Body of pancreas (tissue), 2 donors: ENCODE results near the gene CTNNBL1.

DNA sequence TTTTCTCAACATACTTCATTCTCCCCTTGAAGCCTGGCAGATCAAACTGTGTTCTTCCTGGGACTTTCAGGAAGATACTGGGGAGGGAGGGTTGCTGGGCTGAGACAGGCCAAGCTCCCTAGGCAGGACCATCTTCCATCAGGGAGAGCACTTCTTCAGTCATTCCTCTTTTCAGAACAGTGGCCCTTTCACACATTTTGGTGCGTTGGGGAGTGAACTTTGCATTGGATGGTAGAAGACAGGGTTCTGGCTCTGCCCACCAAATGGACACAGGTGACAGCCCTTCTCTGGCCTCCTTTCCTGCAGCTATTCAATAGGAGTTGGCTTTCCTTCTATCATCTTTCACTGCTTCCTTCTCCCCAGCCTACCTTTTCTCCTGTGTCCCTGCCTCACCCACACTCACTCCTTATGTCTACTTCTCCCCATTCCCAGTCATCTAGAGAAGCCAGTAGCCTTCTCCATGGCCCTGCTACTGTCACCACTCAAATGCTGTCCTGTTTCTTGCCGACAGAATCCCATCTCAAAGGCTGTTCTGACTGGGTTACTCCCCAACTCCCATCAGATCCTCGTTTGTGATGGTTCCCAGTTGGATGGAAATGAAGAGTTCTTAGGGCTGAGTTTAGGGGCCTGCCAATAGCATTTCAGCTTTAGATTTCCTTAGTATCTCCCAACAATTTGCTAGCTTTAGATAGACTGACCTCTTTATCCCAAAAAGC lies 6.6 kb upstream of the NNAT start:
- PRO-cap, result no peak
- RAMPAGE, long total RNA, 2 experiments, result no peak in any of the 2 experiments

- PRO-cap, result bidirectional peak, plus-strand start at chr20:37694037, minus-strand start at chr20:37693810
- RAMPAGE, long total RNA, 2 experiments, result start-site peak on the plus strand in 2 of 2 experiments, at chr20:37694047-37694104 at its widest, 685 to 691 reads per replicate
Measured at GRCh38 chr20:37693709-37694297, at the start of gene CTNNBL1. Gene CTNNBL1 (plus strand): TSS chr20:37694030.

DNA sequence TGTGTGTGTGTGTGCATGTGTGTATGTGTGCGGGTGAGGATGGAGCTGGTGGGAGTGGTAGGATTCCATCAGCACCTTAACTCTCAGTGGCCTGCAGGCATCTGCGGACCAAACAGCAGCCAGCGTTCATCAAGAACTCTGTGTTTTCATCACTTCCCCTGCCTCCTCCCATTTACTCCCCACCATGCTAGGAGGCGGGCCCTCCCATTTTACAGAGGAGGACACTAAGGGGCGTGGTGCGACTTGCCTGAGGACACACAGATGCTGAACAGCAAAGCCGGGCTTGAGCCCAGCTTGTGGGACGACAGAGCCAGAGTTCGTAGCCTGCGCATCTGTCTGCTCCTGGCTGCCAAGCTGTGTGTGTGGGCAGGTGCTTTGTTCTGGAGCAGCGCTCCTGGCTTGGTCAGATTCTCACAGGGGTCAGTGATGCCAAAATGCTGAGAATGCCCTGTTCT lies 9.0 kb downstream of the VSTM2L start:
- PRO-cap, result no peak
- RAMPAGE, long total RNA, 2 experiments, result no peak in any of the 2 experiments

DNA sequence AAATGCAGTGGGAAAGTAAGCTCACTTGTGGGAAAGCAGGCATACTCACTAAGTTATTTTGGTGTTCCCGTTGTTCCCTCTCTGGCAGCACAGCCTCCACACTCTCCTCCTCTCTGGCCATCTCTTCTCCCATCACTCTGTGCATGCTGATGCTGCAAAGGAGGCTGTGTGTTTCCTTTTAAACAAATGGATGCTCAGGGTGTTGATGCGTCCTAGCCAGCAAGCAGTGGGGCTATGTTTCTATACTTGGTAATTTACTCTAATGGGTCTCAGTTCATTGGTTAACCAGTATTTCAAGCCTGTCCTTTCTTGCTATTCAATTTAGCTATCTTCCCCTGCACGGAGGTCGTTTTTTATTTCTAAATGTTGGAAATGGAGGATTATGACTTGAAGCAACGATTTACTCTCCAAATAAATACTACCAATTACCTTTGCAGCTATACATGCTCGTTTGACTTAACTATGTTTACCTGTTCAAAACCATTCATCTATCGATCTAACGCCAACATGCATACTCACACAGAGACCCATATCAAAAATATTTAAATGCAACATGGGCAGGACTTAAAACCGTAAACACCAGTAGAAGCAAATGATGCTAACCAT lies 44.4 kb downstream of the TTI1 start:
- PRO-cap, result no peak
- RAMPAGE, long total RNA, 2 experiments, result start-site peak on the minus strand in 1 of 2 experiments, centred at position 248 of the sequence, 5 reads per replicate

GRCh38 chr20:38059296-38059586 lies 25.7 kb downstream of the RPRD1B start:
- PRO-cap, result no peak
- RAMPAGE, long total RNA, 2 experiments, result no peak in any of the 2 experiments

GRCh38 chr20:38069249-38069847 lies 35.8 kb downstream of the RPRD1B start:
- PRO-cap, result no peak
- RAMPAGE, long total RNA, 2 experiments, result no peak in any of the 2 experiments

- PRO-cap, result no peak
- RAMPAGE, long total RNA, 2 experiments, result no peak in any of the 2 experiments
Measured at GRCh38 chr20:38125344-38125949, 39.6 kb downstream of the TGM2 start.

DNA sequence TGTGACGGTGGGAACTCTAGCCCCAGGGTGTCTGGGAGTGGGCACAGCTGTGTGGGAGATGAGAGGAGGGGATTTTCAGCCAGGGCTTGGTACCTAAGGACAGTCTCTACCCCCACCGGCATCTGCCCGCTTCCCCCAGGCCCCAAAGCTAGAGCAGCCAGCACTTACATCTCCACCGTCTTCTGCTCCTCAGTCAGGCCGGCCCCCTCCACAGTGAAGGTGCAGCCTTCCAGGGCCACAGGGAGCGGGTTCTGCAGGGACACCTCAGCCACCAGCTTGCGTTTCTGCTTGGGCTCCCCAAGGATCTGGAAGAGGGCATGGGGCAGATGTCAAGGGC lies 34.2 kb downstream of the TGM2 start:
- PRO-cap, result no peak
- RAMPAGE, long total RNA, 2 experiments, result no peak in any of the 2 experiments

DNA sequence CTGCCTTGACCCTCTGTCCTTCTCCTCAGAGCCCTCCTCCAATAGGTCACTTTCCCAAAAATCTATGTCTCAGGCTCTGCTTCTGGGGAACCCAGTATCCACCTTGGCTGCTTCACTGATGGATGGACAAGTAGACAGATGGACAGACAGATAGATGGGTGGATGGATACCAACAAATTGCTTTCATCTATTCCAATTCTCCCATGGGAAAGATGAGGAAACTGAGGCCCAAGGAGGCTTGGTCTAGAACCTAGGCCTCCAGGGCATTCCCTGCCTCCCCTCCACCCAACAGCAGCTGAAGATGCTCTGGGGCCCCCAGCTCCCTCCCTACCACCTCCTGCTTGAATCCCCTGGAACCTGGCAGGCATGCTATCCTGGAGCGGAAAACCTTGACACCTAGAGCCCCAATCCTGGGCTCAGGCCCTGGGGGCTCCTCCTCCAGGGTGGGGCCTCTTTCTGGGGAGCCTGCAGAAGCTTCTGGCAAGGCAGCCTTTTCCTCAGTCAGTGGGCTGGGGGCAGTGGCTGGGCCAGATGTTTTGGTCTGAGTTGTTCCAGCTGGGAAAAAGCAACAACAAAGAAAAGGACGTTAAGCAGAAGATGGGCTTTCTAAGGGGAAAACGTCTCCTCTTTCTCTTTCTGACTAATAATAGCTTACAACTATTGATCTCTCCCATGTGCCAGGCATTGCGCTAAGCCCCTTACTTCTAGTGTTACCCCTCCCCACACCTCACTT lies 21.2 kb downstream of the KIAA1755 start:
- PRO-cap, result no peak
- RAMPAGE, long total RNA, 2 experiments, result no peak in any of the 2 experiments

- PRO-cap, result no peak
- RAMPAGE, long total RNA, 2 experiments, result no peak in any of the 2 experiments
Measured at GRCh38 chr20:38252297-38253272, 8.0 kb downstream of the KIAA1755 start.

- PRO-cap, result no peak
- RAMPAGE, long total RNA, 2 experiments, result no peak in any of the 2 experiments
Measured at GRCh38 chr20:38293326-38293883, 10.6 kb upstream of the BPI start.

DNA sequence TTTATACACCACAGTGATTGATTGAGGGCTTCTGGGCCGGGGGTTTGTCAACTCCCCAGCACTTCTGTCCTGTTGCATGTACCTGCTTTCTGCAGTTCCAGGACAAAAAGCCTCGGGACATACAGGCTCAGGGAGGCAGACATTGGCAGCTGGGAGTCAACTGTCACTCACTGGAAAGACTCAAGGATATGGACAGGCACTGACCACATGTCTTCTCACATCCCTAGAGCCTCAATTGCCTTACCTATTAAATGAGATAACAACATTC lies 1.3 kb downstream of the LBP start:
- PRO-cap, result no peak
- RAMPAGE, long total RNA, 2 experiments, result no peak in any of the 2 experiments

GRCh38 chr20:38434704-38435687 lies 37.6 kb upstream of the RALGAPB start:
- PRO-cap, result unidirectional peak, minus-strand start at chr20:38435328
- RAMPAGE, long total RNA, 2 experiments, result start-site peak on the minus strand in 2 of 2 experiments, at chr20:38435310-38435381 at its widest, 30 to 44 reads per replicate

GRCh38 chr20:38449104-38449751 lies 23.4 kb upstream of the RALGAPB start:
- PRO-cap, result no peak
- RAMPAGE, long total RNA, 2 experiments, result no peak in any of the 2 experiments

GRCh38 chr20:38809878-38810670 lies 4.6 kb downstream of the PPP1R16B start:
- PRO-cap, result no peak
- RAMPAGE, long total RNA, 2 experiments, result no peak in any of the 2 experiments

DNA sequence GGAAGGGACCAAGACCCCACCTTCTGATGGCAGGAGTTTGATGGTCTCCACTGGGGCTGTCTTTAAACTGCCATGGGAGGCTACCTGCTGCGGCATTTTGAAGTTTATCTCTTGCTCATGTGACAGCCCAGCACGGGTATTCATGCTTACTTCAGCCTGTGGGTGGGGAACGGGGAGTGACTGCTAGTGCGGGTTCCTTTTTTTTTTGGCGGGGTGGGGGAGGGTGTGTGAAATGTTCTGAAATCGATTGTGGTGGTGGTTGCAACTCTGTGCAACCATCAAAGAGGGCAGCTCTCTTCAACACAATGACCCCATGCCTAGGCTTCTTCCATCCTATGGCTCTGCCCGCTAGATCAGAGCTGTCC lies 53.6 kb downstream of the PPP1R16B start:
- PRO-cap, result no peak
- RAMPAGE, long total RNA, 2 experiments, result no peak in any of the 2 experiments

DNA sequence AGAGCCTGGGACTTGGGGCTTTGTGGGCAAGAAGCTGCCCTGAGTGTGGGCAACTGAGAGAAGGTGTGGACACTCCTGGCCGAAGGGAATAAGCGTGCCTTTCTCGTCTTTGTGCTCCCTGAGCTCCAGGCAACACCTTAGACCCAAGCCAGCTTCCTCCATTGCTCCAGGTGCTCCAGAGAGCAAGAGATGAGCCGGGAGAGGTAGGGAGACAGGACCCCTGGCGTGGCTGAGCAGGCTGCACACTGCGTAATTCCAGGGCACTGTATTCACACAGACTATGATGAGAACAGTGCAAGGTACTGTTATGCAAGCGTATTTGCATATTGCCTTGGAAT lies 42.3 kb upstream of the FAM83D start:
- PRO-cap, result no peak
- RAMPAGE, long total RNA, 2 experiments, result no peak in any of the 2 experiments

- PRO-cap, result no peak
- RAMPAGE, long total RNA, 2 experiments, result no peak in any of the 2 experiments
Measured at GRCh38 chr20:38961307-38961919, 731 bp upstream of the DHX35 start.

- PRO-cap, result no peak
- RAMPAGE, long total RNA, 2 experiments, result no peak in any of the 2 experiments
Measured at GRCh38 chr20:39338945-39339204, 376.7 kb downstream of the DHX35 start.

DNA sequence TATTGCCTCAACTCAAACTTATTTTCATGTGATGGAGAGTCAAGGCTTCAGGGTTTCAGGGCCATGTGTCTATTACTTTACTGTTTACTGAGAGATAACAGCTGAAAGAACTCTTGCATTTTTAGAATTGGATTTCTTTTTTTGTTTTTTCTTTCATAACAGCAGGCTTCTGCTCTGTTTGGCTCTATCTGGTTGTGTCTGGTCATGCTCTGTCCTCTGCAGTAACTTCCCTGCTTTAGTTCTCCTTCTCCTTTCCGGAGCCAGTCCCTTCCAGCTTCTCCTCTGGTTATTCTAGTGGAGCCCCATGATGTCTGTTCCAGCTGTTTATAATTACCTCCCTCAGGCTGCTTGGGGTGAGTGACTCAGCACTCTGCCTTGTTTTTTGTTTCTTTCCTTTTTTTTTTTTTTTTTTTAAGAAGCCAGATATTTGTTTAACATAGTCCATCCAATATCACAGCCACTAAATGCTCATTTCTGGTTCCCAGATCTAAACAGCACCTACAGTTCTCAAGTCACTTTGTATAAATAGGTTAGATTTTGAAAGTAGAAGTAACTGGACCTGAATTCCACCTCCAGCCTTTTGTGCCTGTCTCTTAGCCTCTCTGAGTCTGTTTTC lies 409.6 kb downstream of the MAFB start:
- PRO-cap, result no peak
- RAMPAGE, long total RNA, 2 experiments, result no peak in any of the 2 experiments